ENCODE data around the gene VSNL1.

- PRO-cap, 7 experiments, result peak in 5 of 7 experiments; most common minus-strand start chr2:12501633 (in 5)
These were observed 215.4 kb upstream of the TRIB2 start for GRCh38 chr2:12501347-12501787.

- PRO-cap, 7 experiments, result peak in 1 of 7 experiments; most common plus-strand start chr2:12948853 (in 1)
These were observed 231.8 kb downstream of the TRIB2 start for GRCh38 chr2:12948432-12949078.

DNA sequence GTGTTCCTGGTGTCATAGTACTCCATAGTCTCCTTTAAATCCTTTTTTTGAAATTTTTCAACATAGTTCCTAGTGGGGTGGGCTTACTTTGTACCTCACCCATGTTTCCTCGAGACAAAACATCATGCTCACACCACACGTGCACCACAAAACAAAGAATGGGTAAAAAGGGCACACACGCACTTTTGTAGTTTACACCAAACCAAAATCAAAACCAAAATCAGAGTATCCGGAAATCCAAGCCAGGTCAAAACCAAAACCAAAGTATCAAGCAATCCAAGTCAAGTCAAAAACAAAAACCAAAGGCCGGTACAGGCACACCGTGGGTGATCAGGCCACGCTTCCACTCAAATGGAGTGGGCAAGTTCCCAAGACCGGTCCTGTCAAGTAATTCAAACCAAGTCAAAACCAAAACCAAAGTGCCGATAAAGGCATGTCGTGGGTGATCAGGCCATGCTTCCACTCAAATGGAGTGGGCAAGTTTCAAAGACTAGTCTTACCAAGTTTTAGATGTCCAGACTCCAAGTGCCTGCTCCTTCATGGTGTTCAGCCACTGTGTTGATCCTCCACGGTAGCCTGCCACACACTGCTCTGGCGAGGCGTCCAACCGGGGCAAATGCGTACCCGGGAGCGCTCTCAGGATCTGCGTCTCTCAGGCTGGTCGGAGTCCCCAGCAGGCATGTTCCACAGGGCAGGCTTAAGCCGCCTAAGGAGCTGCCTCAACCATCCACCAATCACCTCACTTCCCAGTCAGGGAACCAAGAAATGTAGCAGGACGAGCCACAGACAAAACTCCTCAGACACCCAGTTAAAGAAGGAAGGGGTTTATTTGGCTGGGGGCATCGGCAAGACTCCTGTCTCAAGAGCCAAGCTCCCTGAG, 815.8 kb downstream of the TRIB2 start:
- PRO-cap, 7 experiments, result no peak in any of the 7 experiments

DNA sequence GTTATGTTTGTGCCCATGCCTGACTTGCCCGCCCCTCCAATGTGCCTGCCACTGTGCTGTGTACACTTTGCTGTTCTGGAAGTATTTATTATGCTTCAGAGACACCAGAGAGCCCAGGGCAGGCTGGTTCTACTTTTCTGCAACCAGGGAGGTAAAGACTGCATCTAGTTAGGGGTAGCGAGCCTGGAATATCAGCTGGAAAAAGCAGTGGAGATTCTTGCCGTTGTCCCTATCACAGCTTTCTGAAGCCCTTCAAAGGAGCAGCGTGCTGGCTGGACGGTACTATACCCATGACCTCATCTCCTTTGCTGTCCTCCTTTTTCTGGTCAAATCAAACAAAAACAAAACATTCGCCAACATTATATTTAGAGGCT, 158.1 kb downstream of the DDX1 start:
- PRO-cap, 7 experiments, result no peak in any of the 7 experiments

DNA sequence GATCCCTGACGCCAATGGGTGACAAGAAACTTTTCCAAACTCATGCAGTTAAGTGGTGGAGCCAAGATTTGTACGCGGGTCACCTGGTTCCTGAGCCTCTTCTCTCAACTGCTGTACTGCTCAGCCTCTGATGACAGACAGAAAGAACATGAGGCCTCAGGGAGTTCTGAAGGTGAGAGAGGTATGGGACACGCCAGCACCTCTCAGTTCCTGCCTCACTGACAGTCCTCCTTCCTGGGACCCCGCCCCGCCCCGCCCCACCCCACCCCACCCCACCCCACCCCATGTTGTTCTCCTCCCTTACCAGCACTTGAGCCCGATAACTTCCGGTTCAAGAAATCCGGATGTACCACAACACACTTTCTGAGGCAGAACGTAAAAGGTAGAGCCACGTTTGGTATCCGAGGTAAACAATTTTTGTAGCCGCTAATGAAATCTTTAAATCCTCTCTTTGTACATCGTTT, 287.7 kb downstream of the MYCN start:
- PRO-cap, 7 experiments, result no peak in any of the 7 experiments

DNA sequence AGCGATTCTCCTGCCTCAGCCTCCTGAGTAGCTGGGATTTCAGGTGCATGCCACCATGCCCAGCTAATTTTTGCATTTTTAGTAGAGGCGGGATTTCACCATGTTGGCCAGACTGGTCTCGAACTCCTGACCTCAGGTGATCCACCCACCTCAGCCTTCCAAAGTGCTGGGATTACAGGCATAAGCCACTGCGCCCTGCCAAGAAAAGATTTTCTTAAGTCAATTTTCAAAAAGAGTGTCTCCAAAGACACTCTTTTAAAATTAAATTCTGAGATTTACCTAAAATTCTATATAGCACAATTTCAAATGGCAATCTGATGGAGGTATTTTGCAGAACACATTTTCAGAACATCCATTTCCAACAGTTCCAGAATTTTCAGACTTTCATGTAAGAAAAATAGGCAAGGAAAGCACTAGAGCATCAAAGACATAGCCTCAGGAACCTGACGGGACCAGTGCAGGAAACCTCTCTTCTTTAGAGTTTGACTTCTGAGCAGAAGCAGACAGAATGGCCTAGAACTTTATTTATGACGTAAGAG, 117.9 kb downstream of the CYRIA start:
- PRO-cap, 7 experiments, result no peak in any of the 7 experiments

GRCh38 chr2:16550694-16551453, 114.8 kb downstream of the CYRIA start:
- PRO-cap, 7 experiments, result no peak in any of the 7 experiments

- PRO-cap, 7 experiments, result no peak in any of the 7 experiments
These were observed 41.7 kb downstream of the CYRIA start for GRCh38 chr2:16623495-16624871.

DNA sequence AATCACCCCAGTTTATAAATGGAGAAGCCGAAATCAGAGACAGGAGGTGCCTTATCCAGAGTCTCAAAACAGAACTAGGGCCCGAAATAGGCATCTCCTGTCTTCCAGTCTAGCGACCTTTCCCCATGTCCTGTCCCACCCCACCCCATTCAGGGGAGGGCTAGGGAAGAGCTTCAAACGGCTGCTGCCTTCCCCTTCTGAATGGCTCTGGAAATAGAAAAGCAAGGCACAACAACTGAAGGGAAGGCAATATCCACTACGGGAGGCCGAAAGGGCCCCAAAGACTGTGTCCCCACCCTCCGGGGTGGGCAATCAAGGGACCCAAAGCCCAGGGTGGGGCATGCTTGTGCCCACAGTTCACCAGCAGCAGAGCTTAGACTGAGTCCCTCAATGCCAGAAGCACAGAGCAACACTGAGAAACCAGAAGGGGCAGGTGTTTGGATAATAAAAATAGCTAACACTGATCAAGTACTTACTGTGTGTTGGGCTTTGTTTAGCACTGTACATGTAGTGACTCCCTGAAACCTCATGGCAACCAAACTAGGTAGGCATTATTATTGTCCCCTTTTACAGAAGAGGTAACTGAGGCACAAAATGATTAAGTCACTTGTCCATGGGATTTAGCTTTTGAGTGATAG, 38.5 kb downstream of the CYRIA start:
- PRO-cap, 7 experiments, result no peak in any of the 7 experiments

GRCh38 chr2:16658131-16658656, 7.4 kb downstream of the CYRIA start:
- PRO-cap, 7 experiments, result no peak in any of the 7 experiments

DNA sequence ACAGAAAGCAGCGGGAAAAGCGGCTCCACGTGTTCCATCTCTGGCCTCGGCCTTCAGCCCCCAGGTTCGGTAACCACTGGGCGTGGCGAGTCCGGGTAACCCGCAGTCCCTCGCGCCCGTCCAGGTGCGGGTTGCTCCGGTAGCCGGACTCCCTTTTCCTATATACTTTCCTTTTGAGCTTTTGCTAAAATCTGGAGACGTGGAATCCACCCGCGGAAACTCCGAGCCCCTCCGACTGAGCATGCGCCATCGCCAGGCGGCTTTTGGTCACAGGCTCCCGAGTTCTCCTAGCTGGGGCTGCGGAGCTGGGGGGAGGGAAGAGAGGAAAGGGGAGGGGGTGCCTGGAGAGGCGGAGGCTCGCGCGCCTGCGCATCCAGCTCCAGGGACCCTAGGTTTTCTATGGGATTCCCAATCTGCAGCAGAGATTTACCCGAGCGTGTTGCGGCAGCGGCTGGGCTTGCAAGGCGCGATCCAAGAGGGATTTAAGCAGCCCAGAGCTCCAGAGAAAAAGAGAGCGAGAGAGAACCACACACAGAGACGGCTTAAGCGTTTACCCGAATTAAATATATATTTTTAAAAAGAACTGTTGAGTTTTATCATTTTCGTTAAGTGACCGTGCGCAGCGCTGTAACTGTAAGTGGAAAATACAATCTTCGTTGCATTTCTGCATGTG, at the start of gene VSNL1:
VSNL1 (plus strand) TSS at position 411 of the 673 bp plus-strand sequence.
- PRO-cap, 7 experiments, result no peak in any of the 7 experiments

GRCh38 chr2:17756672-17757017, 2.7 kb downstream of the GEN1 start:
- PRO-cap, 7 experiments, result no peak in any of the 7 experiments

DNA sequence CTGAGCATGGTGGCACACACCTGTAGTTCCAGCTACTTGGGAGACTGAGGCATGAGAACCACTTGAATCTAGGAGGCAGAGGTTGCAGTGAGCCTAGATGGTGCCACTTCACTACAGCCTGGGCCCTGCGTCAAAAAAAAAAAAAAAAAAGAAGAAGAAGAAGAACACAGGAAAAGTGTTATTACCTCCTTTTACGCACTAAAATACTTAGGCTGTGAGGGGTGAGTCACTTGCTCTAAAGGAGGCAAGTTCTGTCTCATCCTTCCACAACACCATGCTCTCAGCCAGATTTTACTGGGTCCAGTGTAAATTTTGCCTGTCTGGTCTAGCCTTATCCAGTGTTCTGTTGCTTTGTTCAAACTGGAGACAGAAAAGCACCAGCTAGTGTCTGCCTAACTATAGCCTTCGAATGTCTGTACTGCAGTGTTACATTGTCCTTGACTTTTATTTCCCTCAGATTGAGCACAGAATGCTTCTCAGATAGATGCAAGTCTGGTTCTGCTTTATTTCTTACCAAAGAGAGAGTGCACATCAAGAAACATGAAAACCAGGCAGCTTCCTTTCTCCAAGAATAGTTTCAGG, 3.3 kb upstream of the MSGN1 start:
- PRO-cap, 7 experiments, result no peak in any of the 7 experiments

- PRO-cap, 7 experiments, result no peak in any of the 7 experiments
These were observed 4.7 kb downstream of the MSGN1 start for GRCh38 chr2:17820902-17821474.

GRCh38 chr2:17892771-17893542, 14.5 kb downstream of the KCNS3 start:
- PRO-cap, 7 experiments, result no peak in any of the 7 experiments

GRCh38 chr2:19356015-19356360, 2.4 kb downstream of the OSR1 start:
- PRO-cap, 7 experiments, result no peak in any of the 7 experiments

DNA sequence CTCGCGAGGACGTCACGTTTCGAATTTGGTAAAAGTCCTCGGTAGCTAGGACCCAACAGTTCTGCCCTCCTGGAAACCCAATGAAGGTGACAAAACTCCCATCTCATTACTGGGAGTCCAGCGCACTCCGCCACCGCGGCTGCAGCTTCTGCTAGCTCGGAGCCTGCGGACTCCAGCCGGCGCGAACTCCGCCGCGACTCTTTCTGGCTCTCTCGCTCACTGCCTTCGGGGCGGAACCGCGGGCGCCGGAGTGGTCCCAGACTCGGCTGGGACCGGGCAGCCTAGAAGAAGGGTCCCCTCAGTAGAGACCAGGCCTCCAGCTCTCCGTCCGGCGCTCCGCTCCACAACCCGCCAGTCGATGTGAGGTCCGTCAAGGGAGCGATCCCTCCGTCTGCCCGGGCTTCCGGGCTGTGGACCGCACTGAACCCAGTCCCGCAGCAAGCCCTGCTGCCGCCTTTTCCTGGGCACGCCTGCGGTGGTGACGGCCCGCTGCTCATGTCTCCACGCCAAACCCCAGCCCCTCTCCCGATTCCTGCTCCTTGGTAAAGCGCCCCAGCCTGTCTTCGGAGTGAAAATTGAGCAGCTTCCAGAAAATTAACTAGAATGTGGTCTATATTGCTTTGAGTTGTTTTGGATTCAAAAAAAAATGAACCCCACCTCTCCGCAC, 3.1 kb upstream of the OSR1 start:
- PRO-cap, 7 experiments, result peak in 1 of 7 experiments; most common plus-strand start position 456 of the sequence (in 1); most common minus-strand start position 410 of the sequence (in 1)

DNA sequence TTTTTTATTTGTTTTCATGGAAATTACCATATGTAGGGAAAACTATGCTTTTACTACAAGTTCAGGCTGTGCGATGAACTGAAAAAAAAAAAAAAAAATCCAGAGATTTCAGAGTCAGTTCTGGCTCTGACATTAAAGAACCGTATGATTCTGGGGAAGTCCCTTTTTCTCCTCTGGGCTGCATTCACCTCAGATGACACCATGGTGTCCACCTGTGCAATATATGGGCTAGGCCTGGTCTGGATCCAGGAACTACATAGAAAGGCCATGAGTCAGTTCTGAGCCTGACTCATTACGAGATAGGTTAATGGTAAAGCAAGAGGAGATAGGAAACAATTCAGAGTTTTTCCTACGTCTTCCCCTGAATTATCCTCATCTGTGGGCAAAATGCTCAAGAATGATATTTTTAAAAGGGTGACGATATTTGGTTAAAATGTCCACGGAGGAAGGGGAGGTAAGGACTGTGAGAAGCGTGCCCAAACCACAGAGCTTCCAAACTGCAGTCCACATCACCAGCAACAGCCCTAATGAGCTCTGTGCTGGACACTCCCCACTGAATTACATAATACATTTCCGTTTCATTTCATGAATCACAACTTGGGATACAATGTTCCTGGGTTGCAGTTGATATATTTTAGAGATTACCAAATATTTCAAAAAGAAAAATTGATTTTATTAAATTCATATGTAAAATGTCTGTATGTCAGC, 180.1 kb upstream of the OSR1 start:
- PRO-cap, 7 experiments, result no peak in any of the 7 experiments

DNA sequence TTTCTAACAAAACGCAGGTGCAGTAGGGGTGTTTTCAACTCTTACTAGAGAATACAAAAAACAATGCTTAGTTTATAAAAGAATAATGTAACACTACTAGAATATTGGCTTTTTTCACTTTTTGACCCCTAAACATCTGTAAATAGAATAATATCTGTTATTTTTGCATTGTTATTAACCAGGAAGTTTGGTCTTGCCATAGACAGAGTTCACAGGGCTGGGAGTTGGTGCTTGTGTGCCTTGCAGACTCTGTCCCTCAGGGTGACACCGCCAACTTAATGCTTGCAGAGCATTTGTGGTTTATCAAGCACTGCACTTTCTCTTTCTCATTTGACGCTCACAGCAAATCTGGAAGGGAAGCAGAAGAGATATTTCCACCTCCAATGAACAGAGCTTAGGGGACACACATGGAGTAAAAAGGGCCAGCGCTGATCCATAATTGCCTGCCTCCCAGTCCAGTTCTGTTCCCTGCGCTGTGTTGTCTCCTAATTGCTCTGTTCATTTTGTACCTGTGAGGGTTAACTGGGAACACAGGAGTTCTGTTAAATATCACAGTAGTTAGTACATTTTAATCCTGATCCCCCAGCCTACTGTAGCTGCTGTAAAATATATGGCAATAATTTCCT, 182.3 kb upstream of the OSR1 start:
- PRO-cap, 7 experiments, result no peak in any of the 7 experiments

- PRO-cap, 7 experiments, result no peak in any of the 7 experiments
These were observed 9.8 kb downstream of the TTC32 start for GRCh38 chr2:19891986-19892330.

All from T-cell (primary cell).